HGPS cell (cell line): ENCODE measurements around the genes SOX1, ATP11A, MCF2L, F10 and PROZ.

DNA sequence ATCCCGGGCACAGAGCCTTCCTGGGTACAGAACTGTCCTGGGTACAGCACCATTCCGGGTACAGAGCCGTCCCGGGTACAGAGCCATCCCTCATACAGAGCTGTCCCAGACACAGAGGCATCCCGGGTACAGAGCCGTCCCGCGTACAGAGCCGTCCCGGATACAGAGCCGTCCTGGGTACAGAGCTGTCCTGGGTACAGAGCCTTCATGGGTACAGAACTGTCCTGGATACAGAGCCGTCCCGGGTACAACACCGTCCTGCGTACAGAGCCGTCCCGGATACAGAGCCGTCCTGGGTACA, 222.6 kb upstream of the SOX1 start:
- RRBS = no CpG with 5 or more reads among the region's 18 CpGs

DNA sequence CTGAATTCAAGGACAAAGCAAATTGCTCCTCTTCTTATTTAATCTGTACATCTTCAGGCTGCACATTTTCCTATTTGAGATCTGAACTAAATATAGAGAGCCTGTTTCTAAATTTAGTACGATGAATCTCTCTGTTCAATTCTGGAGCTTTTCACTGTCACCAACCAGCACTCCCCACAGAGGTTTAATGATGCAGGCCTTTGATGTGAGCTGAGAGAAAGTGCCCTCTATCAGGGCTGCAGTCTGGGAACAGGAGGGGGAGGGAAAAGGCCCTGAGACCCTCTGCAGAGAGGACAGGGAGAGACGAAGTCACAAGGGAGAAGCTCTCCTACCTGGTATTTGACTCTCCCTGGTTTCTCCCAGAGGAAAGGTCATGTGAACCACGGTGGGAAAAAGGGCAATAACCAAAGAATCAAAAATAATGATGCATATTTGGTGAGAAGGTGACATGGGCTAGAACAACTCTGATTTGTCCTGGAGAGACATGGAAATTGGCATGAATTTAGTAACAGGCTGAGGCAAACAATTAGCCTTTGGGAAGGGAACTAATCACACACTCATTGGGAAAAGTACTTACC, 206.7 kb upstream of the SOX1 start:
- RRBS = no CpG with 5 or more reads among the region's 3 CpGs

DNA sequence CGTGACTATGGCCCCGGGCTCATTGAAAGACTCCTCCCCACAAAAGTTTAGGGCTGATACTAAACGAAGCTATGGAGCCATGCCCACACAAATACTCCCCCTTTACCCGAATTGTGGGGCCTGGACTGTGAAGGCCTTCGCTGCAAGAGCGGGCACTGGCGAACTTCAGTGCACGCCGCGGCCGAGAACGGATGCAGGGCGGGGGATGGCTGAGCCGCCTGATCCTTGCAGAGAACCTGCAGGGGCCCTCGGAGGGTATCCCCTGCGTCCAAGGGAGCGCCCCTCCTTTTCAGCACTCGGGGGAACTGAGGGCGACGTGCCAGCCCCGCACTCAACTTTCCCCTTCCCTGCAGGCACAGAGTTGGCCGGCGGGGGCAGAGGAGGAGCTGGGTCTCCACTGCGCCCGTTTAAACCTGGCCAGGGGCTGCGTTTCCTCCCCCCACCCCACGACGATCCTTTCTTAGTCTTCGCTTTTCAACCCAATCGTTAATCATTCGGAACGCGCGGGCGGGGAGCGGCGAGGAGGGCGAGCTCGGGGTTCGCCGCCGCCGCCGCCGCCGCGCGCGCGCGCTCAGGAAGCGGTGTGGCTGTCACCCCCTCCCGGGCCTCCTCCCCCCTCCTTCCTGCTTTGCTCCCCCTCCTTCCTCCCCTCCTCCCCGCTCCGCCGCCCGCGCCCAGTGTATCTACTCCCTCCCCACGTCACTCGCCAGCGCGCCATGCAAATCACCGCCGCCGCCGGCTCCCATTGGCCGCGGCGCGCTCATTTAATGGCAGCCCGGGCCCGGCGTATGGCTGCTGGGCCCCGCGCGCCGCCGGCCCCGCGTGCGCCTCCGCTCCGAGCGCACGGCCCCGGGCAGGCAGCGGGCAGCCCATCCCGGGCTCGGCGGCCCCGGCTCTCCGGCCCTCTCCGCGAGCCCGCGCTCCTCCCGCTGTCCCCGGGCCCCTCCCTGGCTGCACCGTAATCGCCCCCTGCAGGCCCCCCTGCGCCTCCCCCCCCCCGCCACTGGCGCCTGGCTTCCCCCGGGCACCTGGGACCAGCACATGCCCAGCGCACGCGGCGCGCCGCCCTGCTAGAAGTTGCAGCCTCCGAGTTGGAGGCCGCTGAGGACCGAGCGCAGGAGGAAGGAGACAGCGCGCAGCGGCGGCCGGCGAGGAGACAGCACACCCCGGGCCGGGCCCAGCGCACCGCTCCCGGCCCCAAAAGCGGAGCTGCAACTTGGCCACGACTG, at the start of gene SOX1:
SOX1 (plus strand) TSS at position 1,037 of the 1,229 bp plus-strand sequence.
- RRBS = 5% methylated on average over 27 of the region's 127 CpGs

GRCh38 chr13:112537863-112539009, 49.7 kb downstream of the TUBGCP3 start:
- RRBS = no CpG with 5 or more reads among the region's 4 CpGs

- RRBS = no CpG with 5 or more reads among the region's 15 CpGs
Observed at GRCh38 chr13:112619704-112620272, 31.8 kb upstream of the TUBGCP3 start.

DNA sequence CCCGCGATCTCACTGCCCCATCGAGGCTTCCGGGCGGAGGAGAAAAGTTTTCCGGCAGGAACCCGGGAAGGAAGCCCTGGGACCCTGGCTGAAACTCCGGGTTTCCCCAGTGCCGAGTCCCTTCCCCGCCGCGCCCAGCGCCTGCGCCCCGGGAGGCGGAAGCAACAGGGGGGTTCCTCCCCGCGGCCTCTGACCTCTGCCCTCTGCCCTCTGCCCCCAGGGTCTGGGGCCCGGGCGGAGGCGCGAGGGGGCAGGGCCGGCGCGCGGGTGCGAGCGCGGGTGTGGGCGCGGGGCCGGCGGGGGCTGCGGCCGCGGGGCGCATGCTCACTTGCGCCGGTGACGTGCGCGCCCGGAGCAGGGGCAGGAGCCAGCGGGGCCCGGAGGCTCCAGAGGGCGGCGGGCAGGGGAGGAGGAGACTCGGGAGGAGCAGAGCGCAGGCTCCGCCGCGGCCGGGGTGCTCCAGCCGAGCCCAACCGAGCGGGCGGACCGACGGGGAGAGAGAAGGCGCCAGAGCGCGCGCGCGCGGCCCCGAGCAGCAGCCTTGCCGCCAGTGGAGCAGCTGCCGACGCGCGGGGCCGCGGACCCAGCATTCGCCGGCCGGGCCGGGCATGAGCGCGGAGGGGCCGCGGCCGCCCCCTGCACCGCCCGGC, at the start of gene ATP11A:
ATP11A (plus strand) TSS at position 389 of the 650 bp plus-strand sequence.
- RRBS = 3% methylated on average over 50 of the region's 85 CpGs

- RRBS = 46% methylated on average over 2 of the region's 16 CpGs
Observed at GRCh38 chr13:112691294-112691782, 1.5 kb downstream of the ATP11A start.

DNA sequence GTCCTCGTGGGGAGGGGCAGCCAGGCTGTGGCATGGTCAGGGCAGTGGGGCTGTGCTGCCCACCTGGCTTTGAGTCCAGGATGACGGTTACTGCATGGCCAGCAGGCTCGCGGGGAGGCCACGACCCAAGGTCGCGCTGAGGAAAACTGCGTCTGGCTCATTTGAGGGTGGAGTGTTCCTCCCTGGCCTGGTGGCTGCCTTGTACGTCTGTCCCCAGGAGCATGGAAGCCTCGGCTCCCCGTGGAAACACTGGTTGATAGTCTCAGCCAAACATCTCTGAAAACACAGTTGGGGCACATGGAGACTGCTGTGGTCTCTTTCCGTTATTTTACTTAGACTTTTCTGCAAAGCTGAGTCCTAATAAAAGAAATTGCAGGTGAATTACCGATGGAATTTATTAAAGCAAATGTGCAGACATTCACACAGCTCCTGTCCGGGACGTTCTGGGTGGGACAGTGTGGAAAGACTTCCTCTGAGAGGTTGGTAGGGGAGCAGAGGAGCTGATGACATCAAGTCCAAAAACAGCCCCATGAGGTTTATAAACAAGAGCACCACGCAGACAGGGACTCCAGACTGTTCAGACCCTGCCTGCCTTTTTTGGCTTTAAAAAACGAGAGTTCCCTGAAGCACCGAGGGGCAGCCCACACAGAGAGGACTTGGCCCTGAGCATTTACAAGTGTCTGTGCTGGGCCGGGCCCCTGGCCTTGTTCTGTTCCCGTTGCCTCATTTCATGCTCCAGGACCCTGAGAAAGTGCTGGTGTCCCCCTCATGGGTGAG, 93.0 kb downstream of the ATP11A start:
- RRBS = no CpG with 5 or more reads among the region's 20 CpGs

DNA sequence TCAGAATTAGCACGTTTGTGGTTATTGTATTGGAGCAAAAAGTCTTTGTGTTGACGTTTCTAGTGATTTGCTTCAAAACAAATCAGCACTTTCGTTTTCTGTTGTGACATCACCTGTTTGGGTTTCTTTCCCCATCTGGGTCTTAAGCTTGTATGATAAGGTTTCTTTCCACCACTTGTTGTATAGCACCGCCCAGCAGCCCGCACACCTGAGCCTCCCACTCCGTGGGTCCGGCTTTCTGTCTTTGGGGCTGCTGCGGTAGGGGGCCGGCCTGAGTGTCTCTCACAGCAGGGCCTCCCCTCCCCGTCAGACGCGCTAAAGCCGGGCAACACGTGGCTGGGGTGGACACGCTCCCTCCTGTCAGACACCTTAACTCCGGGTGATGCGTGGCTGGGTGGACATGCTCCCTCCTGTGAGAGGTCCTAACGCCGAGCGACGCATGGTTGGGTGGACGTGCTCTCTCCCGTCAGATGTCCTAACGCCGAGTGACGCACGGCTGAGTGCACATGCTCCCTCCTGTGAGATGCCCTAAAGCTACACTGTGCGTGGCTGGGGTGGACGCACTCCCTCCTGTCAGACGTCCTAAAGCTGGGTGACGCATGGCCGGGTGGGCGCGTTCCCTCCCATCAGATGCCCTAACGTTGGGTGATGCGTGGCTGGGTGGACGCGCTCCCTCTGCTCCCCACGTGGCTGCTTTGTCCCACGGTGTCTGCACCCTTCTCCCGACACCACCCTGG, 126.2 kb upstream of the MCF2L start:
- RRBS = 93% methylated on average over 9 of the region's 41 CpGs

GRCh38 chr13:112894117-112894690, 74.8 kb upstream of the MCF2L start:
- RRBS = 2% methylated on average over 7 of the region's 65 CpGs

- RRBS = no CpG with 5 or more reads among the region's 3 CpGs
Observed at GRCh38 chr13:112952019-112952269, 17.1 kb upstream of the MCF2L start.

DNA sequence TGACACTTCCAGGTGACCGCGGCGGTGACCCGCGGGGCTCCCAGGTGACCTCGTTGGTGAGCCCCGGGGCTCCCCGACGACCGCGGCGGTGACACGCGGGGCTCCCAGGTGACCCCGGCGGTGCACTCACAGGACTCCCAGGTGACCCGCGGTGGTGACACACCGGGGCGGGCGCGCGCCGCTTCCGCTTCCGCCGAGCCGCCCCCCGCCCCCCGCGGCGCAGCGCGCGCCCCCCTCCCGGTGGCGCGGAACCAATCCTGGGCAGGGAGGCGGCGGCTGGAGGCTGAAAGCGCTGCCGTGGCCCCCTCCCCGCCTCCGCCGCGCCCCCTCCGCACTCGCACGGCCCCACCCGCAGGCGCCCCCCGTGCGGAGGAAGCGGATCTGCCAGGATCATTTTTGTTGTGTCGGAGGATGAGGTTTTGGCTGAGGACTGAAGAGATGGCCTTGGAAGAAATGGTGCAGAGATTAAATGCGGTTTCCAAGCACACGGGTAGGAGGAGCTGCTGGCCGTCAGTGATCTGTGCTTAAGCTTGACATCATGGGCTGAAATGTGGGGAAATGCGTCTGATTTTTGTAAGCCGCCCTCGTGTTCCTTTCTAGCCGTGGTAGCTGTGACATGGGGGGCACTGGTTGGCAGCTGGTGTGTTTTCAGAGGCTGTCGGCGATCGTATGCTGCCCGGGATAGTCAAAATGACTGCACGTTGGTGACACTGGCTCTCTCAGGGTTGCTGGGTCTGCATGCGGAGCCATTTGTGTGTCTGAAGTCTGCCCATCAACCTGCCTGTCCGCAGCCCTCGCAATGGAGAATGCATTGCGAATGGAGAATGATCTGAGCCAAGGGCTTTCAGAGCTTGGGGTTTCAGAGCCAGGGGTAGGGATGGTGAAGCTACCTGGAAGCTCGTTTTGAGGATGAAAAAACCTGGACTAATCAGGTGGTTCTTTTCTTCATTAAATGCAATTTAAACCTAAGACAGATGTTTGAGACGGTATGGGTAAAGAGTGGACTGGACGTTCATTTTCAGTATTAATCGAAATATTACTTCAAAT, at the start of gene MCF2L:
MCF2L (plus strand) TSS at position 246 of the 1,047 bp plus-strand sequence.
- RRBS = 5% methylated on average over 29 of the region's 75 CpGs

DNA sequence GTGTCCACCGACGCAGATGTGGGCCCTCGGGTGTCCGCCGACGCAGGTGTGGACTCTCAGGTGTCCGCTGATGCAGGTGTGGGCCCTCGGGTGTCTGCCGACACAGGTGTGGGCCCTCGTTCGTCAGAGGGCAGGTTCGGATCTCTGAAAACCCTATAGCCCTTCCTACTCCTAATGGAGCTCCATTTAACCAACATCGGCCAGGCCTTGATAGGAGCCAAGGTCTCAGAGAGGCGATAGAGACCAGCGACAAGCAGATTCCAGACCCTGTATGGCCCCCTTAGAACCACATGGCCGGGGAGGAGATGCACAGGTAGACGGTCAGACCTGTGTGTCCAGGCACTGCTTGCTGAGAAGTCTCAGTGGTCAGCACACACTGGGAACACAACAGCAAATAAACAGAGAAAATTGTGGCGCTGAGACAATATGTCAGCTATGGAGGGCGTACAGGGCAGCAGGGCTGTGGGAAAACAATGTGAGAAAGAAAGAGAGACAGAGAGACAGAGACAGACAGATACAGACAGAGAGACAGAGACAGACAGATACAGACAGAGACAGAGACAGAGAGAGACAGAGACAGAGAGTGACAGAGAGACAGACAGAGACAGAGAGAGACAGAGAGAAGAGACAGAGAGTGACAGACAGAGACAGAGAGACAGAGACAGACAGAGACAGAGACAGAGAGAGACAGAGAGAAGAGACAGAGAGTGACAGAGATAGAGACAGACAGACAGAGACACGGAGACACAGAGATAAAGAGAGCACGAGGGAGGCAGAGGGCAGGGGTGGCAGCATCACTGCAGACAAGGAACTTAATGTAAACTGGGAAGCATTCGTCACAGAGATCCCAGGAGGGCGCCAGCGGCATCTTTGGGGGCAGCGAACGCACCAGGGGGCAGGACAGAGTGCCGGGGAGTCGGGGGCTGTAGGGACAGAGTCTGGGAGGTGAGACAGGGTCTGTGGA, 61.8 kb downstream of the MCF2L start:
- RRBS = no CpG with 5 or more reads among the region's 28 CpGs

DNA sequence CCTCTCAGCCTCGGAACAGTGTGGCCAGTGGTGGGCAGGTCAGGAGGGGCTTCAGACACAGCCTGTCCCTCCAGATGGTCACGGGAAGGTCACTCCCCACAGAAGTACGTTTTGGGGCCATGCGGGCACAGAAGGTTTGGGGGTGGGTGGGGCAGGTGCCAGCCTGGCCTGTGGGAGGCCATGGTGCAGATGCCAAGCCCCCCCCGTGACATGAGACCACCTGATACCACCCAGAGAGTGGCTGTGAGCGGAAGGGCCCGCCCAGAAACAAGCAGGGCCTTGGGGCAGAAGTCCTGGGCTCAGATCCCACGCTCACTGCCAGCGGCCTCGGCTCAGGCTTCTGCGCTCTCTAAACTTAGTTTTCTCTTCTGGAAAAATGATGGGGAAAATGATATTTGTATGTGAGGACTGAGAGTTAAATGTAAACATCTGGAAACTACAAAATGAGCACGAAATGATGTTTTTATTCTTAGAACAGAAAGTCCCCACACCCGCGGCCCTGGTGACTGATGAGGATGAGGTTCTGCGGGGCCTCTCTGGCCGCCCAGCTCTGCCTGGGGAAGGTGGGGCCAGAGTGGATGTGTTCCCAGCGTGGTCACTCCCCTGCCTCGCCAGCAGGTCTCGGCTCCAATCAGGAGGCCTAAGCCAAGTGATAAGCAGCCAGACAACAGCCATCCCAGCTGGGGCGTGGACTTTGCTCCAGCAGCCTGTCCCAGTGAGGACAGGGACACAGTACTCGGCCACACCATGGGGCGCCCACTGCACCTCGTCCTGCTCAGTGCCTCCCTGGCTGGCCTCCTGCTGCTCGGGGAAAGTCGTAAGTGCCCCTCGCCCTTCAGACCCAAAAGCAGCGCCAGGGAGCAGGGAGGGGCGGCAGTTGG, at the start of gene F10:
F10 (plus strand) TSS at position 691 of the 881 bp plus-strand sequence.
- RRBS = no CpG with 5 or more reads among the region's 28 CpGs

- RRBS = no CpG with 5 or more reads among the region's 13 CpGs
Observed at GRCh38 chr13:113137587-113138407, 15.2 kb downstream of the F10 start.

DNA sequence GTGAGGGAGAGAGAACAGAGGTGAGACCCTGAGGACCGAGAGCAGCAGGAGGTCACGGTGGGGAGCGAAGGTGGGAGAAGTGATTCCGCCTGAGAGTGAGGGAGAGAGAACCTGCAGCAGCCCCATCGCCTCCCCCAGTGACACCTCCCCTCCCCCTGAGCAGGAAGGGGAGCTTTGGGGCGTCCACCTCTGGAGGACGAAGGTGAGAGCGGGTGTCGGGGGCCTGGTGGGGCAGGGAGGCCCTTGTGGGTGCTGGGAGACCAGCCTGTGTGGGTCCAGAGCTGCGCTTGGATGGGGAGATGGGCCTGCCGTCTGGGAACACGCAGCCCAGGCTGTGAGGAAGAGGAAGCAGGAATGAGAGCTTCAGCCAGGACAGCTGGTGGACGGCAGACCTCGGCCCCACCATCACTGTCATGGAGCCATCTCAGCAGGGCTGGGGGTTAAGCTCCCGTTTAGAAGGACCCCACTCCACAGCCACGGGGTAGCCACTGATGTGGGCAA, 6.7 kb upstream of the PROZ start:
- RRBS = no CpG with 5 or more reads among the region's 16 CpGs

DNA sequence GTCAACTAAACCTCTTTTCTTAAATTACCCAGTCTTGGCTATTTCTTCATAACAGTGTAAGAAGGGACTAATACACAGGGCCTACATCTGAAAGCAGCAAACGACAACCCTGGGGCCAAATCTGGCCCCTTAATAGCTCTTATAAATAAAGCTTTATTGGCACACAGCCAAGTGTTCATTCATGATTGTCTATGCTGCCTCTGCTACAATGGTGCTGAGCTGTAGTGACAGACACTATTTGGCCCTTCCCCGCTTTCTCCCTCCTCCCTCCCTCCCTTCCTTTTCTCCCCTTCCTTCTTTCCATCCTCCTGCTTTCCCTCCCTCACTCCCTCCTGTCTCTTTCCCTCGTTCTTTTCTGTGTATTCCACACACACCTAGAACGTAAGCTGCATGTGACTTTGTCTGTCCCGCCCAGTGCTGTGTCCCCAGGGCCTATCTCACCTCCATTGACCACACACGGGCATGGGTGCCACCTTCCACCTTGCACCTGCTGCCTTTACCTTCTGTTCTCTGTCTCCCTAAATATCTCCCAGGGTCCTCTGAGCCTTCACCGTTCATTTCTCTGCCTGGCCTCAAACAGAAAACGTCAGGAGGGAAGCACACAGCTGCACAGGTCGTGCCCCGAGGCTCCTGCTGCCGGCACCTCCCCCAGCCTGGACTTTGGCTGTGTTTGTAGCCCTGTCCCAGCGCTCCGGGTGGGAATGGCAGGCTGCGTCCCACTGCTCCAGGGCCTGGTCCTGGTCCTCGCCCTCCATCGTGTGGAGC, at the start of gene PROZ:
PROZ (plus strand) TSS at position 689 of the 765 bp plus-strand sequence.
- RRBS = 45% methylated on average over 3 of the region's 16 CpGs

- RRBS = no CpG with 5 or more reads among the region's 28 CpGs
Observed at GRCh38 chr13:113179256-113180124, 21.0 kb downstream of the PROZ start.

- RRBS = no CpG with 5 or more reads among the region's 8 CpGs
Observed at GRCh38 chr13:113216173-113217092, 7.0 kb downstream of the CUL4A start.

- RRBS = no CpG with 5 or more reads among the region's 9 CpGs
Observed at GRCh38 chr13:113218861-113219470, 9.6 kb downstream of the CUL4A start.